GM23248 (cell line): ENCODE measurements around a stretch of chr17.

DNA sequence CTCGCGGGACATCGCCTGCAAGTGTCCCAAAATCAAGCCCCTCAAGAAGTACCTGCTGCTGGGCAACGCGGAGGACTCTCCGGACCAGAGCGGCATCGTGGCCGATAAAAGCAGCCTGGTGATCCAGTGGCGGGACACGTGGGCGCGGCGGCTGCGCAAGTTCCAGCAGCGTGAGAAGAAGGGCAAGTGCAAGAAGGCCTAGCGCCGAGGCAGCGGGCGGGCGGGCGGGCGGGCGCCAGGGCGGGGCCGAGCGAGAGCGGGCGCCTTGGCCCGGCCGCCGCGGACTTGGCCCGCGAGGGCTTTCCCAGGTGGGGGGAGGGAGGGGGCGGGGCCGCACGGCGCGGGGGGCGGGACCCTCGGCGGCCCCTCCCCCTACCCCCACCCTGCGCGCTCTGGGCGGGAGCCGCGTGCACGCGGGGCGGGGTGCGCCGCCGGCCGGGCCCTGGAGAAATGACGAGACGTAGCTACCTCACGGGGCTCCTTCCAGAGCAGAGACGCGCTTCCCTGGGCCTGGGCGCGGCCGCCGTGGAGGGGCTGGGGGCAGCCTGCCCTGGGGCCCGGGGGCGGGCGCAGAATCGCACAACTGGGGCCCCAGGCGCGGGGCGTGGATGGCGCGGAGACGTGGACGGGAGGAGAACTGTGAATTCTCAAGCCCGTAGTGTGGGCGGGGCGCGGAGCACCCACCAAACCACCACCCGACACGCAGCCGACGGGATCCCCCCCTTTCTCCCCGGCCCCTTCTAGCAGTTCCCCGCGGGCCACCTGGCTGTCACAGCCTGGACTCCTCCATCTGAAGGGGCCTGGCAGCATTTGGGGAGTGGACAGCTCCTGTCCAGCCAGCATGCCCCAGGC is 218.7 kb downstream of the NTN1 start:
- RAMPAGE, long total RNA, result no peak

- RAMPAGE, long total RNA, result no peak
Measured at GRCh38 chr17:9240619-9241591, 219.6 kb downstream of the NTN1 start.

- RAMPAGE, long total RNA, result no peak
Measured at GRCh38 chr17:9260821-9261146, 239.5 kb downstream of the NTN1 start.

DNA sequence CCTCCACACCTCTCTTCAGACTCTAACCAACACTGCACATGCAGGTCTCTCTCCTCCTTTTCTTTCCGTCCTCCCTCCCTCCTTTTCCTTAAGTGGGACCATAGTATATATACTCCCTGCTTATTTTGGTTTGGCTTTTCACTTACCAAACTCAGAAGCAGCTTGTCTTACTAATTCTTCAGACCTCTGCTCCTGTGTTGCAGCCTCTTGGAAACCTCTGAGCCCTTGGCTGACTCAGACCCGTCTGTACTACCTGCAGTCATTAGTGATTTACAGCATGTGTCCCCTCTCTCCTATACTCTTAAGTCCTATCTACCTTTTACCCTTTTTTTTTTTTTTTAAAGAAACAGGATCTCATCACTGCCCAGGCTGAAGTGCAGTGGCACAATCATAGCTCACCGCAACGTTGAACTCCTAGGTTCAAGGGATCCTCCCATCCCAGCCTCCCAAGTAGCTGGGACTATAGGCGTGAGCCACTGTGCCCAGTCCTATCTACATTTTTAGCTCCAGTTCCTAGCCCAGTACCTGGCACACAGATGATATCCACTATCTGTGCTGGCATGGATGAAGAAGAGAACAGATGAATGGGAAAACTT is 206.9 kb downstream of the STX8 start:
- RAMPAGE, long total RNA, result no peak

DNA sequence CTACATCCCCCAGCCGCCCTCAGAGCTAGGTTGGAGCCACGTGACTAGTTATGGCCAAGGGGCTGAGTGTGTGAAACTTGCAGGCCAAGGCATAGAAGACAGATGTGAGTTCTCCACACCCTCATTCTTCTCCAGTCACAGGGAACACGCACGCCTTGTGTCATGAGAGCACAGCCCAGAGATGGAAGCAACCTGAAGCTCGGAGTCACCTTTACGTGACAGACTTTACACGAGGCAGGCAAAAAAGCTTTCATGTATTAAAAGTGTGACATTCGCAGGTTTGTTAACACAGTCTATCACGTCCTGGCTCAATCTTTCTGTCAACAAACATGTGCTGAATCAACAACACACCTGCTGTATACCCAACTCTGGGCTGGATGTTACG is 38.4 kb downstream of the STX8 start:
- RAMPAGE, long total RNA, result no peak

DNA sequence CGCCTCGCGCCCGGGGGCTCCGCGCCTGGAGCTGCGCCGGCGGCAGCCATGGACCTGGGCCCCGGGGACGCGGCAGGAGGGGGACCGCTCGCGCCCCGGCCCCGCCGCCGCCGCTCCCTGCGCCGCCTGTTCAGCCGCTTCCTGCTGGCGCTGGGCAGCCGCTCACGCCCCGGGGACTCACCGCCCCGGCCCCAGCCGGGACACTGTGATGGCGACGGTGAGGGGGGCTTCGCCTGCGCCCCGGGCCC is 192 bp downstream of the USP43 start:
- RAMPAGE, long total RNA, result no peak

- RAMPAGE, long total RNA, result no peak
Measured at GRCh38 chr17:9836135-9836629, 10.5 kb downstream of the GLP2R start.

DNA sequence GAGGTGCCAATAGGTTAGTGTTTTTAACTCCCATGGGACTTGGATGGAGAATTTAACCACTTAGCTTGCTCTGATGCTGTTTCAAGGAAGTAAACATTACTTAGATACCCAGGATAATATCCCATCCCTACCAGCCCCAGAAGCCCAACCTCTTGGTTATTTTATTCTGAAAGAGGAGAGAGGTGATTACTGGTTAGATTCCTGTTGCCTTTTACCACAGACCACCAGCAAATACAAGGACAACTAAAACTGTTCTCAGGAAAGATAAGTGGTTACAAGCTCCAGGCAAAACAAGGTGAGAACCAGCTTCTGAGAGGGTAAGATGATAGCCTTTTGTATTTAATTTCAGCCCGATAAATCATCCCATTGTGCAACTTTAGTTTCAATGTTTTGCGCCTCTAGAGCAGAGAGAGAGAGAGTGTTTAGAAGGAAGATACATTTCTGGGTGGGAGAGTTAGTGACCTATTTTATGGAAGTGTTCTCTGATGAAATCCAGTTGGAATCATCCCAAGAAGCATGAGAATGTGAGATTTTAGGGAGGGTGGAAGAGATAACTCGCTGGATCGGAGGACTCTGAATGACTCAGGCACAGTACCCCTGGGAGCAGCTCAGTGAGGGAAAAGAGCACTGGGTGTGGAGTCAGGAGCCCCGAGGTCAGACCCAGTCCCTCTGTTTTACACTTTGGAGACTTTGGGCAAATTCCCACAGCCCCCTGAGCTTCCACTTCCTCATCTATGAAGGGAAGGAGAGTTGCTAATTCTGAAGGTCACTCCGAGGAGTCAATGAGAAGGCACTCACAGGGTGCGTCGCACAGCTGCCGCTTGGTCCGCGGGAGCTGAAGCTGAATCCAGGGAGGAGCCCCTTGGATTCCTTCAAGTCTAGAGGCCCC is 12.1 kb downstream of the GLP2R start:
- RAMPAGE, long total RNA, result no peak

- RAMPAGE, long total RNA, result no peak
Measured at GRCh38 chr17:9875371-9876027, 29.6 kb downstream of the RCVRN start.

GRCh38 chr17:9924627-9924925 is 19.5 kb upstream of the RCVRN start:
- RAMPAGE, long total RNA, result no peak

GRCh38 chr17:9974259-9974841 is 69.3 kb upstream of the RCVRN start:
- RAMPAGE, long total RNA, result no peak

DNA sequence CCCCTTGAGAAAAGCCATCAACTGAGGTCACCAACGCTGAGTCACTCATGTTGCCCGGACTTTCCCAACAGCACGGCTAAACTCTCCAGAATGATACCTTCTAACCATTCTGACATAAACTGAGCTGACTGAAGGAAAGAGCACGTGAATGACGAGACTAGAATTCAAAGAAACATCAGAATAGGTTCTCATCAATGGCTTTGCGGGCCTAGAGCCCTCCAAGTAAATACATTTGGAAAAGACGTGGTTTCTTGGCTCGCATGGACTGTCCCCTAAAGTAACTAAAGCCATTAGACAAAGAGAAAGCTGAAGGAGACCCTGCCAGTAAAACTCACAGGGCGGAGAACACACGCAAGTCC is 146.2 kb upstream of the RCVRN start:
- RAMPAGE, long total RNA, result no peak

GRCh38 chr17:10169489-10170430 is 28.6 kb downstream of the GAS7 start:
- RAMPAGE, long total RNA, result no peak

GRCh38 chr17:10197193-10197649 is 1.2 kb downstream of the GAS7 start:
- RAMPAGE, long total RNA, result no peak

GRCh38 chr17:10197650-10198314 is 624 bp downstream of the GAS7 start:
- RAMPAGE, long total RNA, result no peak

DNA sequence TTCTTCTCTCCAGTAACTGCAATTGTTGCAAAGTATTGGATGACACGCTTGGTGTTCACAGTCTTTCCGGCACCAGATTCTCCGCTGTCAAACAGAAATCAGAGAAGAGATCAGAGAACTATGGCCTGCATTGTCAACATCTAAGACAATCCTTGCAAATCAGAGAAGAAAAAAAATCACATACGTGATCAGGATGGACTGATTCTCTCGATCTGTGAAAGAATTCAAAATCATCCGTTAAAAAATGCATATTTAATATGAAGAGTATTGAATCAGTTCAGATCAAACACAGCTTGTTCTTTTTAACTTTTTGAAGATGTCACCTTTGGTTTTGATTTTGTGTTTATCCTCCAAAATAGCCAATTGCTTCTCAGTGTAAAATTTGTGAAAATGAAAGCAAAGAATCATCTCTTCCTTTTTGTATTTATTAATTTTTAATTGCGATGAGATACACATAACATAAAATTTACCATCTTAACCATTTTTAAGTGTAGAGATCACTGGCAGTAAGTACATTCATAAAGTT is 6.2 kb downstream of the MYH8 start:
- RAMPAGE, long total RNA, result no peak

- RAMPAGE, long total RNA, result no peak
Measured at GRCh38 chr17:10622909-10623476, 34.1 kb downstream of the MYH3 start.

- RAMPAGE, long total RNA, result no peak
Measured at GRCh38 chr17:10754870-10755791, 25.3 kb upstream of the TMEM220 start.

DNA sequence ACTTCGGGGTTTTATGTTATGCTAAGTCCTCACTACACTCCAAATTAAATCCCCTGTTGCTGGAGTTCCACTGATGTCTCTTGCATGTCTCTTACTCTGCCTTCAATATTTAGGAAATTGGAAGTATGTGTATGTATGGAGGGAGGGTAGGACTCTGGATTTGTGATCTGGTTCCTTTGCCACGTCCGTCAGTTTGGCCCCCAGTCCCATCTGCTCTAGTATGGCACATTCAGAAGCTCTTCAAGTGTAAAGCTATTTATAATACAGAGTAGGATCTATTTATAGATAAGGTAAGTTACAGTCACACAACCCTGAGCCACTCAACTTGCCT is 19.1 kb downstream of the TMEM238L start:
- RAMPAGE, long total RNA, result no peak

- RAMPAGE, long total RNA, result no peak
Measured at GRCh38 chr17:10812561-10813077, 8.7 kb upstream of the TMEM238L start.